Ishikawa (cell line): Measurements from ENCODE around the genes PAF1, SELENOV, CLC, LEUTX, DYRK1B and BLVRB.

DNA sequence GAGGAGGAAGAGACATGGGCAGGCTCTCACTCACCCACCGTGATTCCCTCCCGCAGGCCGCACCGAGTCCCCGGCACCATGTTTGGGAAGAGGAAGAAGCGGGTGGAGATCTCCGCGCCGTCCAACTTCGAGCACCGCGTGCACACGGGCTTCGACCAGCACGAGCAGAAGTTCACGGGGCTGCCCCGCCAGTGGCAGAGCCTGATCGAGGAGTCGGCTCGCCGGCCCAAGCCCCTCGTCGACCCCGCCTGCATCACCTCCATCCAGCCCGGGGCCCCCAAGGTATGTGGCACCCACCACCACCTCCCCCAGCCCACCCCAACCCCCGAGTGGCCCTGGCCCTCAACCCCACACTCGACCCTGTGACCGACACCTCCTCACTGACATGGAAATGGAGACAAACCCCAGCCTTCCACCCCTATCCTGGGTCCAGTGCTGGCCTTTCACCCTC lies 27.3 kb upstream of the NCCRP1 start:
- RRBS = 97% methylated on average over 5 of the region's 28 CpGs

DNA sequence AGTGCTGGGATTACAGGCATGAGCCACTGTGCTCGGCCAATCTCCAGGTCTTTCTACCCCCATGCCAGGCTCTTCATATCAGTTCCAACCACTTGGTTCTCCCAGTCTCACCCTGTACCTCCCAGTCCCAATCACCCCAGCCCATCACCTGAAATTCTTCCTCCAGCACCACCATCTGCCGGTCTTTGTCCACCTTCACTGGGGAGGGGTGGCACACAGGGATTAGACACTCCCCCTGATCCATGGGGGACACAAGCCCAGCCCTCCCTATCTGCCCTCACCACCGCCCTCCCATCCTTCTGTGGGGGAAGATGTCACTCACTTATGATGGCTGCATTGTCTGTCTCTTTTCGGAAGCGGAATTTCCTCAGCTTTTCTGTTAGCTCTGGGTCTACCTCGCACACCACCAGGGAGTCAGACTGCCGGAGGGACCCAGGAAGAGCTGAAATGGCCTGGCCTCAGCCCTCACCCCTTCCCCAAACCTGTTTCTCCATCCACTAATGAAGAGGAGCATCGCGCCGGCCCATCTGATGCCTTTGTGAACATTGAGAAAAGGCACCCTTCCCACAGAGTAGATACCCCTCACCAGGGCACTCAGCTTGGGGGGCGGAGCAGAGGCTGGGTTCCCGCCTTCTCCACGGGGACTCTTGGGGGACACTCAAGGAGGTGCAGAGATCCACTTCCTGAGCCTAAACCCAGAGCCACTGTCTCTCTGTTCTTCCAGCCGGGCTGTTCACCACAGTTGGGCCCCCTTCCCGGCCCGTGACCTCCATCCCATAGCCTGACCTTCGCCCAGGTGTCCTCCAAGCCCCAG lies 523 bp downstream of the GMFG start:
- RRBS = 71% methylated on average over 4 of the region's 17 CpGs

GRCh38 chr19:39340937-39342198 lies 853 bp upstream of the SAMD4B start:
- RRBS = no CpG with 5 or more reads among the region's 56 CpGs

DNA sequence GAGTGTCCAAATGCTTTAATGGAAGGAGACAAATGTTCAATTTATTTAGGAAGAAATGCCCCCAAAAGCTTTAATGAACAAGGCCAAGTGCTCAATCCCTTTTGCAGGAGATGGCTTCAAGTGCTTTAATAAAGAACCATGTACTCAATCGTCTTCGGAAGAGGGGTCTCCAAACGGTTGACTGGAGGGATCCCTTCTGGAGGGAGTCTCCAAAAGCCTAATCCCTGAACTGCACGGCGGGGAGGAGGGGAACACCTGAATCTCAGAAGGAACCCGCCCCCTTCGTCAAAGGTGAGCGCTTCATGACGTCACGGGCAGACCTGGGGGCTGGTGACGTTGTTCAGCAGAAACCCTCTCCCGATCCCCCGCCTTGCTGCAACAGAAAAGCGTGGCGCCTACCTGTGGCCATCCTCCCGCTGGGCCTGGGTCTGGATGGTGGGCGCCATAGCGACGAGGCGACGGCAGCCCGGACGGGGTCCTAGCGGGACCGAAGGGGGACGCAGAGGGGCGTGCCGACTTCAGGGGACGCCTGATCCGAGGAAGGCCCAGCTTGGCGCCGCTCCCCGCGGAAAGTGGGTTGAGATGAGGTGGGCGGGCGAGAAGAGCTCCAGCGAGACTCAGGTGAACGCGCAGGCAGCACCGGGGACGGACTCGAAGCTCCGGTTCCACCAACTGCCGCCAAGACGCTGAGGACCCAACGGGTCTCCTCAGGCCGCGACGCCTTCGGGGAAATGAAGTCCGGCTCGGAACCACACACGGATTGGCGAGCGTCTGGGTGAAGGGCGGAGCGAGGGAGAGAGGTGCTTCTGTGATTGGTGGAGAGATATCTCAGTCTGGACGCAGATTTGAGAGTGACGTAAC lies at the start of gene PAF1:
TSS of gene PAF1 (minus strand) at position 688 of the 861 bp plus-strand sequence.
- RRBS = under 1% methylated on average over 8 of the region's 59 CpGs

DNA sequence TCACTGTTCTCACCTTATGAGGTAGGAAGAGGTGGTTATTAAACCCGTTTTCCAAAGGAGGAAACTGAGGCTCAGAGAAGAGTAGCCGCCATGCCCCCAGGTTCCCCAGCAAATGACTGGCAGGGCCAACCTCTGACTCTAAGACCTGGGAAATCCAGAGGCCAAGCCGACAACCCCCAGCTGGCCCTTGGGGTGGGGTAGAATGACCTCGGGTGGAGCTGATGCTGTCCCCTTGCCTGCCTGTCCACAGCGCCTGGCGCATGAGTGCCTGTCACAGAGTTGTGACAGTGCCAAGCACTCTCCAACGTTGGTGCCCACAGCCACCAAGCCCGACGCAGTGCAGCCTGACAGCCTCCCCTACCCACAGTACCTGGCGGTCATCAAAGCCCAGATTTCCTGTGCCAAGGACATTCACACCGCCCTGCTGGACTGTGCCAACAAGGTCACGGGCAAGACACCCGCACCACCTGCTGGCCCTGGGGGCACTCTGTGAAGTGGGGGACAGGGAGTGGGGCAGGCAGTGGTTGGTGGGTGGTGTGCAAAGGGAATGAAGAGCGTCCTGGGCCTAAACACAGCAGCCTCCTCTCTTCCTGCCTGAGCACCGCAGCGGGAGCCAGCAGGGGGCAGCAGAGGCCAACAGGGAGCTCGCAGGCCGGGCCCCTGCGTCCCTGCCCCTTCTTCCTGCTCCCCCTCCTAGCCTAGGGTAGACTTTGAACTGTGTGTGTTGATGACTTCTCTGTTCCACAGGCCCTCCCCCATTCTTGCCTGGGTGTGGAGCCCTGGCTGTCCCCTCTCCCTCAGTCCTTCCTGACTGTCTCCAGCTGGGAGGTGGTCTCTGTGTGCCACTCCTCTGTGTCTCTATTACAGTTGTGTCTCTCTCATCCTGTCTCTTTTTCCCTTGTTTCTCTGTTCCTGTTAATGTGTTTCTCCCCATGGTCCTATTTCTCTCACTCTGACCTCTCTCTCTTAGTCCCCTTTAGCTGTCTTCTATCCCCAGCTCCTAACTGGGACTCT lies 6.3 kb downstream of the MED29 start:
- RRBS = no CpG with 5 or more reads among the region's 19 CpGs

DNA sequence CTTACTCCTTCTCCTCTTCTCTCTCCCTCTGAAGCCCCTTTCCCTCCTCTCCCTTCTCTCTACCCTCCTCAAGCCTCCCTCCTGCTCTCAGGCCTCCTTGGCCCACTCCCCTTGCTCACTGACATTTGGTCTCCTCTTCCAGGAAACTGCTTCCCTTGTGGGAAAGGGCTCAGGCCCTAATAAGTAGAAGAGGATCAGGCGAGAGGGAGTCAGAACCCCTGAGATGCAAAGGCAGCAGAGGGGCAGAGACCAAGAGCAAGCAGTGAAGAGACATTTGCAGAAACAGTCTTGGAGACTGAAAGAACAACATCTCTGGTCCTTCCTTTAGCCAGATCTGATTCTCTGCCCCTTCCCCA lies 1.9 kb upstream of the PLEKHG2 start:
- RRBS = no CpG with 5 or more reads among the region's 1 CpG

- RRBS = no CpG with 5 or more reads among the region's 1 CpG
Measured at GRCh38 chr19:39433838-39434347, 1.9 kb downstream of the RPS16 start.

- RRBS = 4% methylated on average over 43 of the region's 98 CpGs
Measured at GRCh38 chr19:39514757-39516092, at the start of gene SELENOV. SELENOV (plus strand) TSS chr19:39515139.

GRCh38 chr19:39518992-39519429 lies 4.1 kb downstream of the SELENOV start:
- RRBS = 69% methylated on average over 4 of the region's 9 CpGs

- RRBS = no CpG with 5 or more reads among the region's 10 CpGs
Measured at GRCh38 chr19:39679091-39679795, 23.5 kb downstream of the LGALS16 start.

DNA sequence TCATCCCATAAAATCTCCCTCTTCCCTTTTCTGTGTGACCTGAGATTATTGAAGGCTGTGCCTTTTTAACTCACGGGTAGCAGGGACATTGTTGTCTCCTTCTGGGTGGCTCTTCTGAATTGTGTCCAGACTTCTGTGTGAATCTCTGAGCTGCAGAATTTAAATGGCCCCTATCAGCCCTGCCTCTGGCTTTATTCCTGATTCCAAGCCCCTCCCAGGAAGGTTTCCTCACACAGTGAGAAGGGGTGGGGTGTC lies at the start of gene CLC:
TSS of gene CLC (minus strand) at position 166 of the 255 bp plus-strand sequence.
- RRBS = no CpG with 5 or more reads among the region's 1 CpG

DNA sequence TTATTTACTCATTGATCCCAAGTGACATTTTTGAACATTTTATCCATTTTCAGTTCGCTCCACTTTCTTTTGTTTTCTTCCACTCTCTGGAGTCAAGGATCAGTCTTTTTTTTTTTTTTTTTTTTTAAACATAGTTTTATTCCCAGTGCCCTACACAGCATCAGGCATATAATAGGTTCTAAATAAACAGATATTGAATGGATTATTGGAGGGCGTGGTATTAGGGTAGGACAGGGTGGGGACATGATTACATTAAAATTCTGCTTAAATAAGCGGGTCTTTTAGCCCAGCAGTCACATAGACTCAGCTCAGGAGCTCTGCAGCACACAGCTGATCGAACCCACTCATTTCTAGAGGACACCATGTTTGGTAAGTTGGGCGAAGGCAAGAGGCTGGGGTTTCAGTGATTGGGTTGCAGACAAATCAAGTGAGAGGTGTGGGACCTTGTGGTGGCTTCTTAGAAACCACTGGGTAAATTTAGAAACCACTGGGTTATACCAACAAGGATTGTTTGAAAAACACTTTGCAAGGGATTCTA lies at the start of gene LEUTX:
TSS of gene LEUTX (plus strand) at position 296 of the 538 bp plus-strand sequence.
- RRBS = no CpG with 5 or more reads among the region's 5 CpGs

- RRBS = 1% methylated on average over 10 of the region's 63 CpGs
Measured at GRCh38 chr19:39833713-39834826, at the start of gene DYRK1B. DYRK1B (minus strand) TSS chr19:39834162.

DNA sequence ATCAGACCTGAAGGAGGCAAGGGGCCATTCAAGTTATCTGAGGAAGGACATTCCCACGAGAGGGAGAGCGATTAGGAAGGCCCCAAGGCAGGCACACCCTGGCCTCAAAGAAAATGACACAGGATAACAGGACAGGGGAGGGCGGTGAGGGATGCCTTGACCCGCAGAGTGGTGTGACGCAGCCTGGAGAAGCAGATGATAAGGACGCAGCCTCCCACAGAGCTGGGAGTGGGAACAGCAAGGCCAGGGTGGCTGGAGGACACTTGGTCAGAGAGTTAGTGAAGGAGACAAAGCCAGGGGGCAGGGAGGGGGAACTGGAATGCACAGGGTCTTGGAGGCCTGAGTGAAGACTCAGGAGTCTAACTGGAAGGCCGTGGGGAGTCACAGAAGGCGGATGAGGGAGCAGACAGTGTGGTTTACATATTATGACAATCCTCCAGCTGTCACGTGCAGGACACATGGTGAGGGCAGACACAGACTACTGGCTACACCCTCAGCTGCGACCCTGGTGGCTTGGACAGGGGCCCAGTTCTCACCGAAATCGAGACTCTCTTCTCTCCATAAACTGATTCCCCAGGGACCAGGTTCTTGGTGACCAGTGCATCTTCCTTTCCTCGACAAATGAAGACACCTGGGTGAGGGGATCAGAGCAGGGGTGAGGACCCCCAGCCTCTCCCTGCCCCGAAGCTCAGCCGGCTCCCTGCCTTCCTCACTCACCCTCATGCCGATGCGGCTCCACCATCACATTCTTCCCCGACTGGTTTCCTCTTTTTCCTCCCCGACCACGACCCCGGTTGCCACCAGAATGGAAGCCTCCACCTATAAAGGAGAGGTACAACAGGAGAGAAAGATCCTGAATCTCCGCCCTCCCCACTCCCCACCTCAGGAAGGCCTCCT lies 6.0 kb upstream of the DYRK1B start:
- RRBS = 94% methylated on average over 5 of the region's 22 CpGs

- RRBS = no CpG with 5 or more reads among the region's 4 CpGs
Measured at GRCh38 chr19:39846958-39847427, 814 bp upstream of the FBL start.

DNA sequence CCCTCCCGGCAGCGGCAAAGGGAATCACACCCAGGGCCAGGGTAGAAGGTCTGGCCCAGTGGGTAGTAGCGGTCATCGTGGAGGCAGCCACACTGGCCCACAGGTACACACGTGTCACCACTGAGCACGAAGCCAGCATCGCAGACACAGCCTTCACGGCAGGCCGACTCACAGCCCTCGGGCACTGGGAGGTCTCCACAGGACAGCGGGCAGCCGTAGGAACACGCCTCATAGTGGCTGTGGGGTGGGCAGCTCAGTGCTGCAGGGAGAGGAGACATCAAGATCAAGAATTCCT lies 59.8 kb upstream of the FBL start:
- RRBS = no CpG with 5 or more reads among the region's 13 CpGs

DNA sequence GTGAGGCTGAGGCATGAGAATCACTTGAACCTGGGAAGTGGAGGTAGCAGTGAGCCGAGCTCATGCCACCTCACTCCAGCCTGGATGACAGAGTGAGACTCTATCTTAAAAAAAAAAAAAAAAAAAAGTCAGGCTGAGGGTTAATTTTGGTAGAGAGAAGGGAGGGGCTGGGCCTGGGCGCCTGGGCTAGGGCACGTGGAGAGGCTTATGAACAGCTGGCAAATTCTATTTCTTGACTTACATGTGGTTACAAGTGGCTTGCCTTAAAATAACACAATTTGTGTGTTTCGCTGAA lies 47.6 kb upstream of the MAP3K10 start:
- RRBS = no CpG with 5 or more reads among the region's 4 CpGs

- RRBS = no CpG with 5 or more reads among the region's 9 CpGs
Measured at GRCh38 chr19:40423830-40424547, 1.8 kb downstream of the SERTAD1 start.

- RRBS = 2% methylated on average over 4 of the region's 42 CpGs
Measured at GRCh38 chr19:40465459-40465939, at the start of gene BLVRB. BLVRB (minus strand) TSS chr19:40465745.

- RRBS = no CpG with 5 or more reads among the region's 30 CpGs
Measured at GRCh38 chr19:40614542-40615305, 13.6 kb downstream of the LTBP4 start.